Metastatic Liver Carcinoma in the Adrenal Gland (tissue), 2 donors: ENCODE results near the genes SAMD13, C1orf52, DDAH1 and COL24A1.

GRCh38 chr1:81432947-81433224 lies 367.8 kb upstream of the ADGRL2 start:
- PRO-cap, 2 experiments = no peak in any of the 2 experiments

GRCh38 chr1:81702896-81703681 lies 97.6 kb upstream of the ADGRL2 start:
- PRO-cap, 2 experiments = no peak in any of the 2 experiments

GRCh38 chr1:81799734-81800251 lies 941 bp upstream of the ADGRL2 start:
- PRO-cap, 2 experiments = no peak in any of the 2 experiments

DNA sequence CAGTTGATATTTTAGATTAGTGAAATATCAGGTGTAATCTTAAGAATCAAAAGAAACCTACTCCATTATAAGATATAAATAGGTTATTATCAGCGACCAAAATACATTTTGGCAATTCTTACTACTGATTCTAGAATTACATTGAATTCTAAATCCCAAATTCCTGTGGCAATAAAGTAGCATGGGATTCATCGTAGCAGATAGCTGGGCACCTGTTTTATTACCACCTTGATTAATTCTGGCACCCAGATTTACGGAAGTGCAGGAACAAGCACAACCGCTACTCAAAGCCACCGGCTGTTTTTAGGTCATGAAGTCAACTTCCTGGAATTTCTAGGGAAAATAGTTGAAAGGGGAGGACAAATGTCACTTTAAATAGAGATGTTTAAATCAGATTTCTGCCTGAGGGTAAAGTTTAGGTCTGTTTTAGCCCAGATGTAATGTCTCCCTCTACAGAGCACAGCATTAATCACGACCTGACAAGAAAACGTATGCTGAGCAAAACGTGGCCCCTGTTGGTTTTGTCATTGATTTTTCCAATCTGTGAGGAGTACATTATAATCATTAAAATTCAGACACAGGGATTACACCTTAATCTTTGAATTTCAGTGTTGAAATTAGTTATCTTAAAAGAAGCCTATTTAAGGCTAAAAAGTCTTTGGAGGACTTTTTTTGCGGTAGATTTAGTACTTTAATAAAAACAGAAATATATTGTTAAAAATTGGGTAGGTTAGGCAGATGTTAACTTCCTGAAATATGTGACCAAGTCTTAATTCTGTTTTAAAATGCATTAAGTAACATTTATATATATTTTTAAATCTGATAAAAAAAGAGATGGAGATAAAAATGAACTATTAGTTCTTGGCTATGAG lies 8.1 kb downstream of the ADGRL2 start:
- PRO-cap, 2 experiments = peak in 2 of 2 experiments; most common plus-strand start position 455 of the sequence (in 1); most common minus-strand start position 305 of the sequence (in 2)

GRCh38 chr1:82837851-82838213 lies 1037.1 kb downstream of the ADGRL2 start:
- PRO-cap, 2 experiments = no peak in any of the 2 experiments

GRCh38 chr1:84254658-84255231 lies 46.8 kb upstream of the SAMD13 start:
- PRO-cap, 2 experiments = no peak in any of the 2 experiments

- PRO-cap, 2 experiments = no peak in any of the 2 experiments
These were observed at the start of gene SAMD13 for GRCh38 chr1:84300898-84301827. SAMD13 (plus strand) TSS chr1:84301708.

DNA sequence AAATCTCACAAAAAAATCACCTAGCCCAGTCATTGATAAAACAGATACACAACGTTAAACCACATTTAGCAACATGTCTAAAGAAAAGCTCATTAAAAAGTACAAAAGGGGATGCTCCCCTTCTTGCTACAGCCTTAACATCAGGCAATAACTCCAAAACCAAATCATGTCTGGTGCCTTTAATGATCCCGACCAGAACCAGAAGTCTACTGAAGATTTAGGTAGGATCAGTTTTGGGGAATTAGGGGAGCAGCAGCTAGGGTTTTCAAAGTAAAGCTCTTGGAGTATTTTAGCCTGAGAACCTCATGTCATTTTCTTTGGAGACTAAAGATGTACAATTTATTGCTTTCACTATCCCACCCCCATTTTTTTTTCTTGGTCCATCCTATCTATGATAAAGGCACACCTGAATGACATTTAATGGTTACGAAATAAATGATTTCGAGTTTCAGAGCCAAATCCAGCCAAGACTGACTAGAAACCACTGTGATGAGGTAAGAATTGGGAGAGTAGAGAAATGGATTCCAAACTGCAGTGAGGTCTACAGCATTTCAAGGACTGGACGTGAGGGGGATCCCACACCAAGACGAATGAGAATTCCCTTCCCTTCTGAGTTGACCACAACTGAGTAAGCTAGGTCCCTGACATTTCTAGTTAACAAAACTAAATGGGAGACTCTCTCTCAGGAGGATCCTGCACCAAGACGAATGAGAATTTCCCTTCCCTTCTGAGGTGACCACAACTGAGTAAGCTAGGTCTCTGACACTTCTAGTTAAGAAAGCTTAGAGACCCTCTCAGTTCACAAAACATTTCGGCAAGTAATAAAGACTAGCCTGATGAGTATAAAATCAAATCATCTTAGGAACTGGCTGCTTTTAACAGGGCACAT lies 1.8 kb upstream of the SPATA1 start:
- PRO-cap, 2 experiments = peak in 1 of 2 experiments; most common plus-strand start position 444 of the sequence (in 1)

GRCh38 chr1:84932937-84933639 lies 40.1 kb upstream of the LPAR3 start:
- PRO-cap, 2 experiments = no peak in any of the 2 experiments

DNA sequence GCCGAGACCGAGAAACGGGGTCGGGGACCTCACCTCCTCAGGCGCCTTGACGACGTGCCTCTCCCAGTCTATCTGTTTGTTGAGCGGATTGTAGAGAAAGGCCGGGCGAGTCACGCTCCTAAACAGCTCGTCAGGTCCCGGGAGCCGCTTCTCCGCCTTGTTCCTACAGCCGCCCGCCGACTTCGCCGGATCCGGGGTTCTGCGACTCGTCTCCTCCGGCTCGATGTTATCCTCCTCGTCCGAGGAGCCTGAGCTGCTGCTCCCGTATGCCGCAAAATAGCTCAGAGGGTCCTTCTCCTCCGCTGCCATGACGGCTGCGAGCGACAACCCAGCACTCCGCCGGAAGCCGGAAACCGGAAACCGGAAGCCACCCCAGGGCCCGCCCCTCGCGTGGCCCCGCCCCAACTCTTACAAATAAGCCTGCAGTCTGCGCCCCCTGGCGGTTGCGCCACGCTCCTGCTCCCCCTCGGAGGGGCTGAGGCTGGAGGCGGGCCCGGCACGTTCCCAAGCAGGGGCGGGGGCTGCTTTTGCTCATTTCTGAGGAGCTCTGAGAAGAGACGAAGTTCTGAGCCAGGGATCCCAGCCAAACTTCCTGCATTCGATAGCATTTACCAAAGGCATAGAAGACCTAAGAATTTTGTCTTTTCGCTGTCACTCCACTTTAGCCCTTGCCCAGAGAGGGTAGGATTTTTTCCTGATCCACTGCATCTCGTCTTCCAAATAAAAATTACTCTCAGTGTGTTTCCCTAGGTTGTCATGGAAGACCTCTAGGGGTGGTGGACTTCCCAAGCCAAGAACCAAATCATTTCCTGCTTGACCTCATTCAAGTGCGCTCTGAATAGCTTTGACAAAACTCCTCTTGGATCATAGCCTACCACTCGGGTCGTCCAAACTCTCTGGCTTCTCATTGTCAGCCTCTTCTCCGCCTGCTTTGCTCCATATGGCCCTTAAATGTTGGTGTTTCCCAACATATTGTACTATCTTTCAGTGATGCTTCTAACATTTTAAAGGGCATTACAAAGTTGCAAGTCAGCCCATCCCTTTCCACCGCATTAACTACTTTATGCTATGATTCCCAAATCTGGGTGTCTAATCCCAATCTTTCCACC lies at the start of gene C1orf52:
Gene C1orf52 (minus strand): TSS at position 338 of the 1,109 bp plus-strand sequence.
- PRO-cap, 2 experiments = peak in 2 of 2 experiments; most common plus-strand start position 560 of the sequence (in 1); most common minus-strand start position 318 of the sequence (in 2)

GRCh38 chr1:85279480-85280053 lies 3.1 kb upstream of the BCL10 start:
- PRO-cap, 2 experiments = no peak in any of the 2 experiments

DNA sequence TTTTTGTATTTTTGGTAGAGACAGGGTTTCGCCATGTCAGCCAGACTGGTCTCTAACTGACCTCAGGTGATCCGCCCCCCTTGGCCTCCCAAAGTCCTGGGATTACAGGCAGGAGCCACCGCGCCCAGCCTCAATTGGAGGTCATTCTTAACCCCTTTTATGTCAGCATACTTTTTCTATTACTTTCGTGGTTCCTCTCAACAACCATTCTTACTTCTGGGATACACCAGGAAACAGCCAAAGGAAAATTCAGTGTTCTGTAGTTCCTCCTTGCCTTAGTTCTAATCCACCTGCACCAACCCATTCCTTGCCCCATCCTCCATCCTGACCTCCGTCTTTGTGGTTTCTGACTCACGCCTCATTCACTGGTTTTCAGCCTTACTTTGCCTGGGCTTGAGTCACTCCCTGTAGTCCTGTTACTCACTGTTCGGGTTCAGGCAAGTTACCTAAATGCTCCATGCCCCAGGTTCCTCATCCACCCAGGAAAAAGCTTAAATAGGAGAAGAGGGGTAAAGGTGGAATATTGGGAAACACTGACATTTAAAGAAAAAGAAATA lies 13.0 kb upstream of the BCL10 start:
- PRO-cap, 2 experiments = no peak in any of the 2 experiments

- PRO-cap, 2 experiments = no peak in any of the 2 experiments
These were observed 43.5 kb upstream of the BCL10 start for GRCh38 chr1:85320032-85320277.

GRCh38 chr1:85320278-85321295 lies 44.2 kb upstream of the BCL10 start:
- PRO-cap, 2 experiments = no peak in any of the 2 experiments

GRCh38 chr1:85465020-85465772 lies at the start of gene DDAH1:
DDAH1 (minus strand) TSS chr1:85465159.
- PRO-cap, 2 experiments = peak in 2 of 2 experiments; most common plus-strand start chr1:85465217 (in 1); most common minus-strand start chr1:85465157 (in 2)

DNA sequence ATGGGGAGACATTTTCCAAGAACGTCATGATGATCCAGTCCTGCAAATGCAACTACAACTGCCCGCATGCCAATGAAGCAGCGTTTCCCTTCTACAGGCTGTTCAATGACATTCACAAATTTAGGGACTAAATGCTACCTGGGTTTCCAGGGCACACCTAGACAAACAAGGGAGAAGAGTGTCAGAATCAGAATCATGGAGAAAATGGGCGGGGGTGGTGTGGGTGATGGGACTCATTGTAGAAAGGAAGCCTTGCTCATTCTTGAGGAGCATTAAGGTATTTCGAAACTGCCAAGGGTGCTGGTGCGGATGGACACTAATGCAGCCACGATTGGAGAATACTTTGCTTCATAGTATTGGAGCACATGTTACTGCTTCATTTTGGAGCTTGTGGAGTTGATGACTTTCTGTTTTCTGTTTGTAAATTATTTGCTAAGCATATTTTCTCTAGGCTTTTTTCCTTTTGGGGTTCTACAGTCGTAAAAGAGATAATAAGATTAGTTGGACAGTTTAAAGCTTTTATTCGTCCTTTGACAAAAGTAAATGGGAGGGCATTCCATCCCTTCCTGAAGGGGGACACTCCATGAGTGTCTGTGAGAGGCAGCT lies 2.5 kb downstream of the CCN1 start:
- PRO-cap, 2 experiments = no peak in any of the 2 experiments

DNA sequence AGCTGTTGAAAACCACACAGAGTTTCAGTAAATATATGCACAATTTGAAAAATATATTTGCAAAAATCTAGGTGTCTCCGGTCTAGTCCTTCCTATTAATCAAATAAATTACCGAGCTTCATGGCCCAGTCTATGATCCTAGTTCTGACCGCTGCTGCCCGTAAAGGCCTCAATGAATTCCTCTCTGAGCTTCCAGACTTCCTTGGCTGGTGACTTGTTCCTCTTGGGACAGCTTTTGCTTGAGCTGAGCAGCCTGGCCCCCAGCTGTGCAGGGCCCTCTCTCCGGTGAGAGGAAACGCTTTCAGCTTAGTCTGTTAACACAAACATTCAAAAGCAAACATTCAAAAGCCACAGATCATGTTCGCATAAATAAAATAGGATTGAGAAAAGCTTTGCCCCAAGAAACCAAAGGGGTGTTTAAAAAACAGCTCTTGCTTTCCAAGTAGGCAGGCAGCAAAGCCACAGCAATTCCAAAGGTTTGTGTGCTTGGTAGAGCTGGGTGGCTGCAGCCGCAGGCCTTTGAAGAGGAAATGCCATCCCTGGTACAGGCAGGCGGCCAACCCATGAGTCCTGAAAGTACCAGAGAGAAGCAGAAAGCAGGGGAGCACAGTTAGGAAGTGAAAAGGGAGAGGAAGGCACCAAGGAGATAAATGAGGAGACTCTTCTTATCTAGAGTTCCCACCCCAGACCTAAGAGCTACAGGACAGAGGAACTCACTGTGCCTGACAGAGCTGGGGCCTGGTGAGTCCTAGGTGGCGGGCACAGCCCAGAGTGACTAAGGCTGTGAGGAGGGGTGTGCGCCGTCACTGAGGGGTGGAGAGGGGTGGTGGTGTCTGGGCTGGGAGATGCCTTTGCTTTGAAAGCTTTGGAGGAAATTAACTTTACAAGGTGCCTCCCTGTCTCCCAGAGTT lies 48.3 kb downstream of the CCN1 start:
- PRO-cap, 2 experiments = peak in 2 of 2 experiments; most common plus-strand start position 609 of the sequence (in 2); most common minus-strand start position 480 of the sequence (in 2)

- PRO-cap, 2 experiments = no peak in any of the 2 experiments
These were observed at the start of gene COL24A1 for GRCh38 chr1:86156585-86157302. COL24A1 (minus strand) TSS chr1:86156772.

- PRO-cap, 2 experiments = no peak in any of the 2 experiments
These were observed 13.2 kb downstream of the ODF2L start for GRCh38 chr1:86382979-86383330.

DNA sequence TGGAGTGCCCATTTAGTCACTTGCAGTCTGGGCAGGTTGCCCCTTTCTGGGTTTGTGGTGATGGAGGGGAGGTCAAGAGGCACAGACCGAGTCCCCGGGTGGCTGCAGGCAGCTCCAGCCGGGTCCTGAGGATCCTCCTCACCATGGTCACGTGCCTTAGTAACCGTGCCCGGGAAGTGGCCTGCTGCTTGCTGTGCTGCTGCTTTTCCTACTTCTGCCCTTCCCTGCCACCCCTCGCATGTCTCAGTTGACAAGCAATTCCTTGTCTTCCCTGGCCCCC lies 34.8 kb downstream of the CLCA1 start:
- PRO-cap, 2 experiments = no peak in any of the 2 experiments